Measurements from ENCODE around the gene DNAJB6.

DNA sequence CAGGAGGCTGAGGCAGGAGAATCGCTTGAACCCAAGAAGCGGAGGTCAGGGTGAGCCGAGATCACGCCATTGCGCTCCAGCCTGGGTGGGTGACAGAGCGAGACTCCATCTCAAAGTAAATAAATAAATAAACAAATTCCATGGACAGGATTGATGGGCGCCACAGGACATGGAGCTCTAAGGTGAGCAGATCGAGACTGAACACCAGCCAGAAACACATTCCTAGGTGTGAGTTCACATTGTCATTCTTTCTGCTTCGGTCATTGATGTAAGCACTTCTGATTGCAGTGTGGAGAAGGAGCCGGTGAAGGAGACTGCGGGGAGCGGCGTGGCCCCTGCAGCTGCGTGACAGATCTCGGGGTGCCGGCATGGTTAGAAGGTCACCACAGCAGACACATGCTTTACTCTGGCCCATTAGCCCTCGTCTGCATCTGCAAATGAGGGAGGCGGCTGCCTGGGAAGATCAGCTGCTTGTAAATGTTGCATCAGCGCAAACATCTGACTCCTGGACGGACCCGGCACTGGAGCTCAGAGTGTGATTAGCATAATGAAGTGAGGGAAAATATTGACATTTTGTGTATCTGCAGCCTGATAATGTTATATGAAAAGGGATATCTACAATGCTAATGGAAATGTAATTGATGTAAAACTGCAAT, 30.4 kb upstream of the MNX1 start:
- PRO-cap, result no peak

- PRO-cap, result no peak
Observed at GRCh38 chr7:157220487-157220861, 81.7 kb downstream of the UBE3C start.

- PRO-cap, result no peak
Observed at GRCh38 chr7:157270945-157271567, 65.7 kb upstream of the DNAJB6 start.

DNA sequence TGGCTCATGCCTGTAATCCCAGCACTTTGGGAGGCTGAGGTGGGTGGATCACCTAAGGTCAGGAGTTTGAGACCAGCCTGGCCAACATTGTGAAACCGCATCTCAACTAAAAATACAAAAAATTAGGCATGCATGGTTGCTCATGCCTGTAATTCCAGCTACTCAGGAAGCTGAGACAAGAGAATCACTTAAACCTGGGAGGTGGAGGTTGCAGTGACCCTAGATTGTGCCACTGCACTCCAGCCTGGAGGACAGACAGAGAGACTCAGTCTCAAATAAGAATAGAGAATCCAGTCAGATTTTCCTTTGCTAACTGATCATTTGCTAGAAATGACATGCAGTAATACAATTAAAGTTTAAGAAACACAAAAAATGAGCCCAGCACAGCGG, 2.5 kb upstream of the DNAJB6 start:
- PRO-cap, result no peak

- PRO-cap, result unidirectional peak, plus-strand start at chr7:157336456; bidirectional peak, plus-strand start at chr7:157337013, minus-strand start at chr7:157336812
Observed at GRCh38 chr7:157336302-157337212, at the start of gene DNAJB6. DNAJB6 (plus strand) TSS chr7:157337004.

DNA sequence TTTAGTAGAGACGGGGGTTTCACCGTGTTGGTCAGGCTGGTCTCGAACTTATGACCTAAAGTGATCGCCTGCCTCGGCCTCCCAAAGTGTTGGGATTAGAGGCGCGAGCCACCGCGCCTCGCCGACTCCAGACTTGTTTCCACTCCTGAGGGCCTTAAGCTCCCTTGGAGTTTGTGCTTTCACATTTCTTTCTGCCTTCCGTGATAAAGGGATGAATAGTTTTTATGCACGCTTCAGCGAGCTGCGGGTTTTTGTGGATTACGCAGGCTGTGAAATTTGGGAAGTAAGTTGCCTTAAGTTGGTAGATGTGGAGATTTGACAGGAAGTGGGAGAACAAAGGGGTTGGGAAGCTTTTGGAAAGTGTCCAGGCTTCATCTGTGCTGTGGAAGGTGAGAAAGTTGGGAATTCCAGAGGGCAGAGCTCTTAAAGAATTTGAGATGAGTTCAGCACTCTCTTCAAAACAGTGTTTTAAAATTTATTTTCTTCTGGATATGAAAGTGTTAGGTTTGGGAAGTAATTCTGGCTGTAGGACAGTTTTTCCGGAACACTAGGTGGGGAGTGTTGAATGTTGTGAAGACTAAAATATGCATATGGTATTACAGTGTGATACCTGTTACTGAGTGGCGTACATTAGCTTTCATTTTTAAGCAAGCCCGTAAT, 1.8 kb downstream of the DNAJB6 start:
- PRO-cap, result no peak

- PRO-cap, result no peak
Observed at GRCh38 chr7:157352309-157352769, 15.5 kb downstream of the DNAJB6 start.

GRCh38 chr7:157377265-157377602, 40.4 kb downstream of the DNAJB6 start:
- PRO-cap, result unidirectional peak, plus-strand start at chr7:157377490

DNA sequence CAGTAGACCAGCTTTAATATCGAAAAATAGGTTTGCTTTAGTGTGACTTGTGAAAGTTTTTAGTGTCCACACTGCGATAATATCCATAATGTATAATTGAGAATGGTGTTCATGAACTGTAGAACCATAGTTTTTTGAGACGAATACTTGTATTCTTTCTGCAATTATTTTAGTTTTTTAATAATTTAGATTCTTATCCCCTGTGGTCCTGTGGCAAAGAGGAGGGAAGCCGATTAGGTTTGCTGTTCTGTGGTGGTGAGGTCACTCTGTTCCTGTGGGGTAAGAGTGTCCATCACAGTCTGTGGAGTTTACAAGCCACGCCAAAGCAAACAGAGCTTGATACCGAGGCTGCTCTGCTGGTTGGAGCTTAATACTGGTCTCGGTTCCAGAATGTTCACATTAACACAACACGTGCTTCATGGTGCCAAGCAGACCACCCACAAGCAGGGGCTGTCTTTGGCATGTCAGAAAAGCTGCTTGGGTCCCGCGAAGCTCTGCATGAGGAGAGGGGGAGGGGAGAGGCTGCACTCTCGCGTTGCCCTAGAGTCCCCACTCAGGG, 47.4 kb downstream of the DNAJB6 start:
- PRO-cap, result no peak

GRCh38 chr7:157576989-157577487, 240.2 kb downstream of the DNAJB6 start:
- PRO-cap, result no peak

DNA sequence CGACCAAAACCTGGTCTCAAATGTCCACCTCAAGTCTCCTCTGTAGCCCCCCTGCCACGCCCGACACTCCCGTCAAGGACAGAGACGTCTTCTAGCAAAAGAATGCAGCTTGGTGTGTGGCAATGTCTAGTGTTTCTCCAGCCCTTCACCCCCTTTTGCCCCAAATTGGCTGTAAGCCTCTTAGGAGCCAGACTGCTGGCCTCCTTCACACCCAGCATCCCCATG, 305.1 kb downstream of the DNAJB6 start:
- PRO-cap, result unidirectional peak, minus-strand start at position 69 of the sequence

GRCh38 chr7:158016395-158016868, 571.2 kb downstream of the PTPRN2 start:
- PRO-cap, result no peak

DNA sequence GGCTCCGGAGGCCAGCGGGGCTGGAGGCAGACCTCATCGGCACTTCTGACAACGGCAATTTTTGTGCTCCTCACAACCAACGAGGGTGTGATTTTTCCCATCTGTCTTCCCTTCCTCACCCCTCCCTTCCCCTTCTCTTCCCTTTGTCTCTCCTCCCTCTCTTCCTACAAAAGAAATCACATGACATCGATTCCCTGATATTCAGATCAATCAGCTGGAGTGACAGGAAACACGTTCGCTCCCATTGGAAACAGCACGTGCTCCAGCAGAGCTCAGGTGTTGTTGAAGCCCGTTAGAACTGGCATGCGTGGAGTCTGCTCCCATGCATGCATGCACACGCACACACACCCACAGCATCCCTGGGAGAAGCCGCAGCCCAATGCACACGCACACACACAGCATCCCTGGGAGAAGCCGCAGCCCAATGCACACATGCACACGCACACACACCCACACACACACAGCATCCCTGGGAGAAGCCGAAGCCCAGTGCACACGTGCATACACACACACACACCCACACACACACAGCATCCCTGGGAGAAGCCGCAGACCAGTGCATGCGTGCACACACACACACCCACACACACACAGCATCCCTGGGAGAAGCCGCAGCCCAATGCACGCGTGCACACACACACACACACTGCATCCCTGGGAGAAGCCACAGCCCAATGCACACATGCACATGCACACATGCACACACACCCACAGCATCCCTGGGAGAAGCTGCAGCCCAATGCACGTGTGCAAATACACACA, 222.2 kb downstream of the PTPRN2 start:
- PRO-cap, result unidirectional peak, plus-strand start at position 365 of the sequence

GRCh38 chr7:158523894-158525052, 63.4 kb downstream of the PTPRN2 start:
- PRO-cap, result no peak

DNA sequence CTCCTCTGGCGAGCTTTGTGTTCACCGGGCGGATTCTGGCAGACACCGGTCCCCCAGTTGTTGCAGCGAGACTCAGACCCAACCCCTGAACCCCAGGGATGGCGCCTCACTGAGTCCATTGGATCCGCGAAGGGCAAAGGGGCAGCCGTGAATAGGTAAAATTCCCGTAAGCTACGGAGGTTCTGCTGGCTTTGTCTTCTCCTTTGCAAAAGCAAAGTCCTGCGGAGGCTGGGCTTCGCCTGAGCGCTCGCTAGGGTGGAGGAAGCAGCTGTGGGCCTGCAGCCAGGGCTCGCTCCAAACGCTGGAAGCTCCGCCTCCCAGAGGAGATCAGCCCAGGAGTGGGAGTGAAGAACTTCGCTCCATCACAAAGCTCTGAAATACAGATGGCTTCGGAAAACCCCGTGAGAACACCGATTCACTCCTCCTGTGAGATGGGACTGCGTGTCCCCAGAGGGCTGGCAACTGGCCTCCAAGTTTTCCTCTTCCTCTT, 38.2 kb downstream of the PTPRN2 start:
- PRO-cap, result no peak

DNA sequence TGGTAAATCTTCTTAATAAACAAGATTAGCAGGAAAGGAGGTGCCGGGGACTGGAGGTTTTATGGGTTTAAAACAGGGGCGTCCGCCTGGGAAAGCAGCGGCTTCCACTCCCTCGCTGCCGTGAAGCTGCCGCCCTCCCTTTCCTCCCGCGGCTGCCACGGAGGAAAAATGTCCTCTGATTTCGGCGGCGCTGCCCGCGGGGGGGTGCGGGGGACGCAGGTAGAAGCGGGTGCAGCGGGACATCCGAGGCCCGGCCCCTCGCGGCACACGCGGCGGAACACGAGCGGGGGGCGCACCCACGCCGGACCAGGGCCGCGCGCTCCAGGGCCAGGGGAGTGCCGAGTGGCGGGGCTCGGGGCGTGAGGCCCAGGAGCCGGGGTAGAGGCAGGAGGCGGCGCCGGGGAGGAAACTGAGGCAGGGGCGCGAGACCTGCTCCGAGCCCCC, 1.0 kb downstream of the PTPRN2 start:
- PRO-cap, result unidirectional peak, minus-strand start at position 154 of the sequence

DNA sequence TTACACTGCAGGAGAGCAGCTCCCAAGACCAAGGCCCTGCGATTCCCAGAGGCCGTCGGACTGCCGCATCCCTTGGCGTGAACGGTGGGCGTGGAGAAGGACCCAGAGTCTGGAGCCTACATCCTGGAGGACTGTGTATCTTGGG, 2.9 kb upstream of the PTPRN2 start:
- PRO-cap, result no peak

GRCh38 chr7:158762935-158763244, 58.3 kb upstream of the NCAPG2 start:
- PRO-cap, result no peak

GRCh38 chr7:158776318-158776845, 52.9 kb downstream of the ESYT2 start:
- PRO-cap, result no peak

DNA sequence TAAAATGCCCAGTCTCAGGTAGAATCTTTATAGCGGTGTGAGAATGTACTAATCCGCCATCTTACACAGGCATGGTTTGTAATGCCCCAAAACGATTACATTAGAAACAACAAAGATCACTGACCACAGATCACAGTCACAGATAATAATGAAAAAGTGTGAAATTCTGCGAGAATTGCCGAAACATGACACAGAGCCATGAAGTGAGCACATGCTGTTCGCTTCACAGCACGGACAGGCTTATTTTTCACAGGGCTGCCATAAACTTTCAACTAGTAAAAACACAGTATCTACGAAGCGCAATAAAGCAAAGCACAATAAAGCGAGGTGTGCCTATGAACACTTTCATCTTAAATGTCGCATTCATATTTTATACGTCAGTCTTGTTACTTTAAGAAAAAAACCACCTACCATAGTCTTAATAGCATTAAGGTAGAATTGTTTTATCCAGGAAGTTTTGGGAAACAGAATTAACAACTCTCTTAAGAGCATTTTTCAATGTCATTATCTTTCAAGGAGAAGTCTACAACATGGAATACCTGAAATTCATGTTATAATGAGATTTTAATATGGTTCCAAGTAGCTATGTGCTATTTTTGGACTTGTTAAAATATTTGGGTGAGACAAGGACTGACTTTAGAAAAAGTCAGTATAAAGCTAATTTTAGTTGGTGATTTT, 51.5 kb downstream of the ESYT2 start:
- PRO-cap, result unidirectional peak, minus-strand start at position 249 of the sequence